Pericardium fibroblast (primary cell): ENCODE results near the gene C2orf80.

DNA sequence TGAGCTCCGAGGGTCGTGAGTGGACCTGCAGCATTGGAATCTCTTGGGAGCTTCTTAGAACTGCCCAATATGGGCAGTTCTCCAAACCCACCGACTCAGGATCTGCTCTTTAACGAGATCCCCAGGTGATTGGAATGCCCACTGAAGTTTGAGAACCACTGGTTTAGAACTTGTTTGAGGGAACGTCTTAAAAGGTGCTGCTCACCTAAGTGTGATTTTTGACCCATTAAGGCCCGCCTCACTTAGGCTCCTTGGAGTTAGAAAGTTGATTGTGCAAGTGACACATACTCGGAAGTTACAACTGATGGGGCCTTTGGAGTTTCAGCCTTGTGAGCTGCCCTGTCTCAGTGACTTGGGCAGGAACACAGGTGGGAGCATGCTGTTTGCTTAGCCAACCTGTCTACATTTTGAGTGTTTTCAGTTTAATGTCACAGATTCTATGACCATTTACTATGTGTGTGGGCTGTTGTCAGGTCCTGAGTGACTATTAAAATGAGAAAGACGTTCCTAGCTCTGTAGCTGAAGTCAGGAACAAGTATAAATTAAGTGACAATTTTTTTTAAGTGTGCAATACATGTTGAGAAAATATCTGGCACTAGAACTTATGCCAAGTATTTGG lies 1.1 kb downstream of the PARD3B start:
- RAMPAGE, long total RNA: no peak

DNA sequence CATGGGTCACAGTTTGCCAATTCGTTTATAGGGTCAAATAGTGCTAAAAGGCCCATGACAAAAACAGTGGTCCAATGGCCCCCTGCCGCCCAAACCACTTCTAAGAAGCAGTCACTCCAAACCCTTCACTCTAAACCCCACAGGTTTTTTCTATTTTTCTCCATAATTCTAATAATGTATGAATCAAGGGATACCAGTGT lies 125.0 kb downstream of the PARD3B start:
- RAMPAGE, long total RNA: no peak

DNA sequence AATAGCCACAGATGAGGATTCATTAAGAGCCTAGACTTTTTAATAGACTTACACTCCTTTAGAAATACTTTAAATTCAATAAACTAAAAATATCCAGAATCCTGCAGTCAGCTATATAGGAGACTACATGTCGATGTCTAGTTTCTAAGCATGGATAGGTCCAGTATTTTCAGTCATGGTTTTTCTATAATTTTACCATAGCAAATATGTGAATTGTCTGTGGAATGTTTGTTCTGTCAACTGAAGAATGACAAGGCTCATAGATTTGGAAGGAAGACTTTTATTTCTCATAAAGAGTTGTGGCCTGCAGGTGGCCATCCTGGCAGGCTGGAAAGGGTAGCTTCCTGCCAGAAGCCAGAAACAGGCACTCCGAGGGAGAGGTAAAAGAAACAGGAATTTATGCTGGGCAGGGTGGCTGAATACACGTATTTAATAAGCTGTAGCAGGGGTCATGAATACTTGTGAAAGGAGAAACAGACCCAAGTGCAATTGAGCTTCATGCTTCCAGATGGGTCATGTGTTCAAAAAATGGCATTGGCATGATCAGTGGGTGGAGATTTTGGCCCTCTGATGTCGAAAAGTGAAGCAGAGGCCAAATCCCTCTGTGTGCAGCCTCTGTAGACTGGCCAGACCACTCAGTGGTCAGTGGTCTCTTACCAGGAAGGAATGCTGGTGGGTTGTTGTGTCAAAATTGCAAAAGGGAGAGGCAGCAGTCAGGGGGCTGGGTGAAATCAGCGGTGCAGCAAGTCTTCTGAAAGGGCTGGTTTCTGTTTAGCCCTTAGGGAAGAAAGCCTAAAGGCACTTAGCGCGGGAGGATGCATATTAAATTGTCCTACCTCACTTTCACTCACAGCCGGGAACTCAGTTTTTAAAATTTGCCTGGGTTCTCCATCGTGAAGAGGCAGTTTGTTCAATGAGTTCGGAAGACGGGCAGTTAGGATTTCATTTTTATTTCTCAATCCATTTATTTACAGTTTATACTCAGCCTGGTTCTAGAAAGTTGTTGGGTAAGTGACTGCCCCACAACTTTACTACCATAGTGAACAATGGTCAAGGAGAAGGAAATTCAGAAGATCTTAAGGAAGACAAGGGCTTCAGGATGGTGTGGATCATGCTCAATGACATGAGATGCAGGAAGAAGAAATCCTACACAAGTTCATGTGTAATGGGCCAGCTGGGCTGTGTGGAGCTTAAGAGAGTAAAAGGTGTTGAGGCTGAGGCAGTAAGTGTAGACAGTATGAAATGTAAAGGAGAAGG lies 182.4 kb downstream of the PARD3B start:
- RAMPAGE, long total RNA: no peak

DNA sequence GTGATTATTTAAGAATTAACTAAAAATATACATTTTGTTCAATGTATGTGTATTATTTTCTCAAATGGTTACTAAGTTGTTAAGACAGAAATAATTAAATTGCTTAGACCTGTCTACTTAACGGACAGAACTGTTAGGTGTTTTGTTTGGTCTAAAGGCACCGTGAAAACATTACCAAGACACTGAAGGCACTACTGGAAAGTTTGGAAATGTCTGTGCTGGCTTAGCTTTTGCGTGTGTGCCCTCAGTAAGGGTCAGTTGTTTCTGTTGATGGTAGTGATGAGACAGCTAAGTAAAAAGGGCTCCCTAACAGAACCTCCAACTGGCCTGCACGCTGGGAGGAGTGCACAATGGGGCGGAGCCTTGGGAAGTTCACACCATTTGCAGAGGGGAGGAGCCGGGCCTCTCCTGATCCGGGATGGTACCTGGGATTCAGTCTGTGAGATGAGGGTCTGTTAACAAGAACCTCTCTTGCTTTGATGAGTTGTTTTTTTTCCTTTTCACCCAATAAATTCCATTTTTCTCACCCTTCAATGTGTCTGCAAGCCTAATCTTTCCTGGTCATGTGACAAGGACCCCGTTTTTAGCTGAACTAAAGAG lies 368.6 kb downstream of the PARD3B start:
- RAMPAGE, long total RNA: no peak

- RAMPAGE, long total RNA: no peak
Measured at GRCh38 chr2:204967671-204967988, 422.4 kb downstream of the PARD3B start.

- RAMPAGE, long total RNA: no peak
Measured at GRCh38 chr2:205091798-205092648, 546.7 kb downstream of the PARD3B start.

DNA sequence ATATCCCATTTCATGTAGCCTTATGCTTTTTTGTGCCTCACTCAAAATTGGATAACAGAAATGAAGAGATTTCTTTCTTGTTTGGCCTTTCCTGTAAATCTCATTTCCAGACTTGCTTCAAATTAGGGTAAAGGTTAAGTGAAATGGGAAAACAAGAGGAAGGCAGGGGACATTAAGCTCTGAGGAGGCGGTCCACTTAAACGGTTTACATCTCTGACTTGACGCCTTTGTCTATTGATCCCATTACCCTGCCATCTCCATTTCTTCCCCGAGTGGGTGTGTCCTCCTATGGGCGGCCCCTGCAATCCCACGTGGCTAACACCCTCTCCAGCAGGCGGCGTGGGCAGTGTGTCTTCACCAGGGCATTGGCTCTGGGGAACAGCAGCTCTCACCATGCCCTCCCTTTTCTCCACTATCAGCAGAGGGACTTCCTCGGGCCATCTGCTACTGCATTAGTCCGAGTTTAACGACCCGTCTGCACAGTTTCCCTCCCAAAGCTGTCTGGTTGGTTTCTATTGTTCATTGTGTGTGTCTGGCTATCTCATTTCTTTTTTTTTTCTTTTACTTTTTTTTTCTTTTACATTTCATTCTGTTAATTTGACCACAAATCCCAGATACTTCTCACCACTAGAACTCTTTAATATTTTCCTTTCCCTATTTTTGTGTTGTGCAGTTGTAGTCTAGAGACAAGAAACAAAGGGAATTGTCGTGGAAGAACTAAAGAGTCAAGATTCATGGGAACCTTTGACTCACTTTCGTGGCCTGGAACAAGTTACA lies 511.9 kb upstream of the NRP2 start:
- RAMPAGE, long total RNA: no peak

GRCh38 chr2:205733479-205734083 lies 51.3 kb downstream of the NRP2 start:
- RAMPAGE, long total RNA: no peak

DNA sequence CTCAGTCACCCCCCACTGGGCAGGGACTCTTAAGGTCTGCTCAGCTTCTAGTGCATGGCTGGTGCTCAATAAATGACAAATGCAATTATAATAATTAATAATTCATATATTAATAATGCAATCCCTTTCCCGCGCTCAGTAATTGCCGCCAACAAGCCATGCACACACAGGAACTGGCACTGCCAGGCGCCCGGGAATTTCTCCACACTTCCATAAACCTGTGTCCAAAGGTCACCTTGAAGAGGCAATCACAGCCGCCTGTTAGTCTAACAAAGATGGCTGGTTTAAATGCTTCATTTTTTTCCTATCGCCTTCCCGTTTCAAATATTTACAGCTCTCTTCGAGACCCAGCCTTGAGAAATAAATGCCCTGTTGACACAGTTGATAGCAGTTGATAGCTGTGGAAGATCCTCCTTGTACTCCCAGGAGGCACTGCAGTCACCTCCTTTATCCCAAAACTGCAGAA lies 156.5 kb downstream of the INO80D start:
- RAMPAGE, long total RNA: no peak

GRCh38 chr2:205972071-205972590 lies 113.8 kb downstream of the INO80D start:
- RAMPAGE, long total RNA: no peak

DNA sequence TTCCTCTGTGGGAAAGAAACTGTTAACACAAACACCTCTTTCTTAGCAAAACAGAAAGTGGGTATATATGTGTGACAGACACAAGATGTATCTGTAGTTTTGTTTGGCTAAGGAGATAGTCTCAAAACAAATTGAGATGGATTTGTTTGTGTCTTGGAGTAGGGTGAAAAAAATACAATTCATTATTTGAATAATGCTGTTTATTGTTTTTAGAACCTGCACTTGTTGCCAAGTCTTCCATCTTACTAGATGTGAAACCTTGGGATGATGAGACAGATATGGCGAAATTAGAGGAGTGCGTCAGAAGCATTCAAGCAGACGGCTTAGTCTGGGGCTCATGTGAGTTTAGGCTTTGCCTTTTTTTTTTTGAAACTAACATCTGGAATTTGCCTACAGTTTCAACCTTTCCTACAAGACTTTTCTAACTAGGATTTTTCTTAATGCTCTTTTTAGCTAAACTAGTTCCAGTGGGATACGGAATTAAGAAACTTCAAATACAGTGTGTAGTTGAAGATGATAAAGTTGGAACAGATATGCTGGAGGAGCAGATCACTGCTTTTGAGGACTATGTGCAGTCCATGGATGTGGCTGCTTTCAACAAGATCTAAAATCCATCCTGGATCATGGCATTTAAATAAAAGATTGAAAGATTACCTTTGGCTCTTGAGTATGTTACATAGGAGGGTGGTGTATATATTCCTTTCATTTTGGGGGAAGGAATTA lies 2.7 kb downstream of the EEF1B2 start:
- RAMPAGE, long total RNA: no peak

- RAMPAGE, long total RNA: no peak
Measured at GRCh38 chr2:207330761-207331190, 165.0 kb upstream of the KLF7 start.

GRCh38 chr2:207765134-207766045 lies 4.3 kb downstream of the FZD5 start:
- RAMPAGE, long total RNA: no peak

- RAMPAGE, long total RNA: no peak
Measured at GRCh38 chr2:207792092-207792809, 22.5 kb upstream of the FZD5 start.

DNA sequence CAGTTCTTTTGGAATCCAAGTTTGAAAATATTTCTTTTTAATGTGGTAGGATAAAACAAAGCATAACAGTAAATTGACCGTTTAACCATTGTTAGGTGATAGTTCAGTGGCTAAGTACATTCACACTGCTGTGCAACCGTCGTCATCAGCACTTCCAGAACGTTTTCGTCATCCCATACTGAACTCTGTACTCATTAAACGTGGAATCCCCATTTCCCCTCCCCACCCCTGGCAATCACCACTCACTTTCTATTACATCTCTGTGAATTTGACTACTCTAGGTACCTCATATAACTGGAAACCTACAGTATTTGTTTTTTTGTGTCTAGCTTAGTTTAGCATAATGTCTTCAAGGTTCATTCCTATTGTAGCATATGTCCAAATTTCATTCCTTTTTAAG lies 33.0 kb upstream of the FZD5 start:
- RAMPAGE, long total RNA: no peak

DNA sequence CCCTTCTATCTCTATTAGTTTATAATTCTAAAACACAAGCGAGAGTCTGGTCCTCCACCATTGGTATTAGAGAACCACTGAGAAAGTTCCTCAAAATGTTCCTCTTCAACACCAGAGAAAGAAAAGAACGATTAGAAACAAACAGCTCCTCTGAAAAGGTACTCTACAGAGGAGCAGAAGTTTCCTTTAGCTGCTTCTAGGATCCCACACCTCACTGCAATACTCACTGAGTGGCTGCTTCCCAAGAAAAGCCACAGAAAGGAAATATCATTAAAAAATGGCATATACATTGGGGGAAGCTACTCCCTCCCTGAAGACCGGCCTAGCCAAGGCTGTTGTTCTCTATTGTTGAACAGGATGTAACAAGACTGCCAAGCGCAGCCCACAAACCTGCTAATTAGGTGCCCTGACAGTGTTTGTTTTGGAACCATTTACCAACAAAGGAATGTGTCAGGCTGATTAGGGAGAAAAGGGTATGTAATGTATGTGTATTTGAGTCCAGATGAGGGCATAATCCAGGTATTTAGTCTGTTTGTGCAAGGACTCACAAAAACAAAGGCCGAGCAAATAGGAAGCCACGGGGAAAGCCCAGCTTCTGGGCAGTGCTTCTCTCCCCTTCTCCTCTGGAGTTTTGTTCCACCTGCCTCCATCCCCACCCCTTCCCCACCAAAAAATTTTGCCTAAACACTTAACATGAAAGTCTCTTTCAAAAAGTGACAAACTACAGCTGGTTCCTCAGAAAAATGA lies 78.0 kb upstream of the FZD5 start:
- RAMPAGE, long total RNA: no peak

DNA sequence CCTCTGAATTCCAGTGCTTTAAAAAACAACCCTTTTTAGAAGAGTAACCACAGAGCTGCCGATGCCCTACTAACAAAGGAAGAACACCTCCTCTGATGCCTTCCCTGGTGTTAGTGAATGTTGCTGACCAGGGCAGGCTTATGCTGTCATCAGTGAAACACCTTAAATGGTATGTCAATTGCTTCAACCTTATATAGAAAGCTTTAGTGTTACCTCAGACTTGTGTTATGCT lies 79.7 kb upstream of the FZD5 start:
- RAMPAGE, long total RNA: no peak

- RAMPAGE, long total RNA: no peak
Measured at GRCh38 chr2:207935207-207935855, 90.0 kb downstream of the PLEKHM3 start.

GRCh38 chr2:208189712-208190623 lies at the start of gene C2orf80:
Gene C2orf80 (minus strand): TSS chr2:208190030.
- RAMPAGE, long total RNA: no peak

DNA sequence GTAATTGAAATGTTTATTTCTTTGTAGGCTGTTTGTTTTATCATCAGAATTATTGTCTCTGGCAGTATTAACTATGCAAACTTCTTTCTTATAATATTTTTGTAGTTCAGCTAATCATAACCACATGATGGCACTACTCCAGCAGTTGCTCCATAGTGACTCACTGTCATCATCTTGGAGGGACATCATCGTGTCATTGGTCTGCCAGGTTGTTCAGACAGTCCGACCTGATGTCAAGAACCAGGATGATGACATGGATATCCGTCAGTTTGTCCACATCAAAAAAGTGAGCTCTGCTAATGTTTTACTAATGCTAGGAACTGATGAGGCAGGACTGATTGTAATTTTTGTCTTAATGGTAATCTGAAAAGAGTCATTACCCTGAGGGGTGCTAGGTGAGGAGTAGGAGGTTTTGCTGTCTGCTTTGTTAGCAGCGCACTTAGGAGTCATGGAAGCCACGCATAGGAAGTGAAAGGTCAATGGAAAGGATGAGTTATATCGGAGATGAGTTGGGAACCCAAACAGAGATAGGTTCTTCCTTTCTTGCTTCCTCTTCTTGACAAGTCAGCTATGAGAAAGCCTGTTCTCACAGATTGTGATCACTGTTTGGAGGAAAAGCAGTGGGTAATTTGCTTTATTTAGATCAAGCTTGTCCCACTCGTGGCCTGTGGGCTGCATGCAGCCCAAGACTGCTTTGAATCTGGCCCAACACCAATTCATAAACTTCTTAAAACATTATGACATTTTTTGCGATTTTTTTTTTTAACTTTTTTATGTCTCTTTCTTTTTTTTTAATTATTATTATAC lies 49.2 kb downstream of the PIKFYVE start:
- RAMPAGE, long total RNA: no peak